Jurkat, Clone E6-1 (cell line): ENCODE measurements around the gene GCH1.

DNA sequence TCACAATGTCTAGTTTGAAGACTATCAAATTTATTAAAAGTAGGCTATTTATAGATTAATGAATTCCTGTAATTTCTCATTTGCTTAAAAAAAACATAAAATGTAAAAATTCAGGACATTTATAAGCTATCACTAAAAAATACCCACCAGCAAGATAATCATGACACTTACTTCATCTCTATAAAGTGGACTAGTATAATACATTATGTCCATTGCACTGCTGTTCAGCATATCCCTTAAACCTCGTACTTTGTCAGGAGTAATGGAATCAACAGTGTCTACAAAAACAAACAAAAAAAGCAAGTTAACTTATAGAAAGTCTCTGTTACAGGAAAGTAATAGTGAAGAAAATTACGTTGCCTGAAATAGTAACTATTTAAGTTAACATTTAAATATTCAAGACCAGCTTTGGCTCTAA is 80.7 kb downstream of the DDHD1 start:
- RRBS: no CpG with 5 or more reads among the region's 2 CpGs

- RRBS: no CpG with 5 or more reads among the region's 2 CpGs
Observed at GRCh38 chr14:53149721-53150053, 3.4 kb downstream of the DDHD1 start.

GRCh38 chr14:53888595-53888968 is 68.0 kb downstream of the BMP4 start:
- RRBS: no CpG with 5 or more reads among the region's 1 CpG

DNA sequence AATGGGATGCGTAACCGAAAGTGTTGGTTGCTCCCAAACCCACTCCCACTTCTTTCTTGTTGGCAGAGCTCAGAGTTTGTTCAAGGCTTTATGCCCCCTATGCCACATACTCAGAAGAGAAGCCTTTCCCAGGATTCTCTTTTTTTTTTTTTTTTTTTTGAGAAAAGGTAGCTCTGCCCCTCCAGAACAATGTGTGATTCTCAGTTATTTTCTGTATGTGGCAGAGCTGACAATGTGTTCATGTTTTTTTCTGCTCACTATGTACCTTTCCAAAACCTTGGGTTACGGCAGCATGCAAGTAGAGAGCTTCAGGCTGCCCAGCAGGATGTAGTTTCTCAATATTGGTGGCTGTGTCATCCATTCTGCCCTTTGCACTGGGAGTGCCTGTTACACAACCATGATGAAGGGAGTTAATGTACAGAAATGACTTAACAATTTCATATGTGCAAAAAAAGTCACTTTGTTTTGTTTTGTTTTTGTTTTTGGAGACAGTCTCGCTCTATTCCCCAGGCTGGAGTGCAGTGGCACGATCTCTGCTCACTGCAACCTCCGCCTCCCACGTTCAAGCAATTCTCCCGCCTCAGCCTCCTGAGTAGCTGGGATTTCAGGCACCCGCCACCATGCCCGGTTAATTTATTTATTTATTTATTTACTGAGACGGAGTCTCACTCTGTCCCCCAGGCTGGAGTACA is 6.0 kb upstream of the CNIH1 start:
- RRBS: no CpG with 5 or more reads among the region's 11 CpGs

- RRBS: no CpG with 5 or more reads among the region's 8 CpGs
Observed at GRCh38 chr14:54574544-54575015, 7.7 kb downstream of the SAMD4A start.

GRCh38 chr14:54633032-54633537 is 66.2 kb downstream of the SAMD4A start:
- RRBS: no CpG with 5 or more reads among the region's 5 CpGs

DNA sequence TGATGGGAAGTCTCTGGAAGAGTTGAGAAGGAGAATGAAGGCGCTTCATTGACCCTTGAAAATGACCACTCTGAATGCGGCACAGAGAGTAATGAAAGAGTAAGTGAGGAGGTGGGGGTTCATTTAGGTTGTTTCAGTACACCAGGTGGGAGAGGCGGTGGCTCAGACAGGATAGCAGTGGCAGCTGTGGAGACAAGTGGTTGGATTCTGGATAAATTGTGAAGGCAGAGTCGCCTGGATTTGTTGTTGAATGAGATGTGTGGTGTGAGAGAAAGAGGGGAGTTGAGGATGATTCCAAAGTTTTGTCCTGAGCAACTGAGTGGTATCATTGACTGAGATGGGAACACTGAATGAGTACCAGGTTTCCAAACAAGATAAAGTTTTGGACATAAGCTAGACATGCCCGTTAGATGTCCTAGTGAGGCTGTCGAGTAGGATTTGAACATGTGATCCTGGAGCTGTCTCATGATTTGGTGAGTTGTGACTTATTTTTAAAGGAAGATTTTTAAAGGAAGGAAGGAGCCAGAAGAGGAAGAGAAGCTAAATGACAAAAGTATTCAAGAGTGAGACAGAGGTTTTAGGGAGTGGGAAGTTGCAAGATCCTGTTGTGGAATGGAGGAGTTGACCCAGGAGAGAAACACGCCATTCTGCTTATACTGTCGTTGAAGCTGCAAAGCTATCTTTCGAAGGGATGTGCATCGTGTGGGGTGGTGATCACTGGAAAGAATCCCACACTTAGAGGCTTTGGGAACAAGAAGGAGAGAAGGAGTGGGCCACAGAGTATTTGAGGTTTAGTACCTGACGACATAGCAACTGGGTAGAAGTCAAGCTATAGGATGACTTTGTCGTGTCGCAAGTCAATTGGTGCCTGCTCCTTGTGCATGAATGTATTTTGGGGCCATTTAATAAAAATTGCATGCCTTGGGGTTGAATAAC is 82.1 kb downstream of the SAMD4A start:
- RRBS: no CpG with 5 or more reads among the region's 13 CpGs

GRCh38 chr14:54673031-54673921 is 106.3 kb downstream of the SAMD4A start:
- RRBS: no CpG with 5 or more reads among the region's 9 CpGs

DNA sequence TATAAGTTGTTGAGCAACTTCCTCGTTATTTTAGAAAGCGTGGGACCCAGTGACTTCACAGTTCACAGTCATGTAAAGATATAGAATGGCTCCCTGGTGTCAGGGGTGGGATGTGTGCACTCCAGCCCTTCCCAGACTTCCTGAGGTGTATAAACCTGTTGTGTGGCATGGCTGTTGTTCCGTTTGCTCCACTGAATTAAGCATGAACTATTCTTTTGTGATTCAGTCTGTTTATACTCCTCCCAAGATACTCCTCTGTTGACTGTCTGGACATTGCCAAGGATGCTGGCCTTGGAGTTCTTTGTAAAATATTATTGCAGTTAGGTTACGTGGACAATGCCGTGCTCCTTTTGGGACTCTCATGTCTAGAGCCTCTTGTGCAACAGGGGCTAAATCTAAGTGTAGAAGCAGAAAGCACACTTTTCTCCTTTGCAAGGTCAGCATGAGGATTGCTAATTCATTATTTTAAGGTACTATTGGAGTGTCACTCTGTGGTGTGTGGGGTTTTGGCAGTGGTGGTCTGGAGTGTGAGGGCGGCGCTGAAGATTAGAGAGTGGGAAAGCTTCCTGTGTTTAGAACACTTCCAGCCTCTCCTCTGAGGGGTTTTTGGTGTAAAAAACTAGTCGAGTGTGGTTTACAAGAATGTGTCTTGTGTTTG is 125.3 kb downstream of the SAMD4A start:
- RRBS: no CpG with 5 or more reads among the region's 8 CpGs

DNA sequence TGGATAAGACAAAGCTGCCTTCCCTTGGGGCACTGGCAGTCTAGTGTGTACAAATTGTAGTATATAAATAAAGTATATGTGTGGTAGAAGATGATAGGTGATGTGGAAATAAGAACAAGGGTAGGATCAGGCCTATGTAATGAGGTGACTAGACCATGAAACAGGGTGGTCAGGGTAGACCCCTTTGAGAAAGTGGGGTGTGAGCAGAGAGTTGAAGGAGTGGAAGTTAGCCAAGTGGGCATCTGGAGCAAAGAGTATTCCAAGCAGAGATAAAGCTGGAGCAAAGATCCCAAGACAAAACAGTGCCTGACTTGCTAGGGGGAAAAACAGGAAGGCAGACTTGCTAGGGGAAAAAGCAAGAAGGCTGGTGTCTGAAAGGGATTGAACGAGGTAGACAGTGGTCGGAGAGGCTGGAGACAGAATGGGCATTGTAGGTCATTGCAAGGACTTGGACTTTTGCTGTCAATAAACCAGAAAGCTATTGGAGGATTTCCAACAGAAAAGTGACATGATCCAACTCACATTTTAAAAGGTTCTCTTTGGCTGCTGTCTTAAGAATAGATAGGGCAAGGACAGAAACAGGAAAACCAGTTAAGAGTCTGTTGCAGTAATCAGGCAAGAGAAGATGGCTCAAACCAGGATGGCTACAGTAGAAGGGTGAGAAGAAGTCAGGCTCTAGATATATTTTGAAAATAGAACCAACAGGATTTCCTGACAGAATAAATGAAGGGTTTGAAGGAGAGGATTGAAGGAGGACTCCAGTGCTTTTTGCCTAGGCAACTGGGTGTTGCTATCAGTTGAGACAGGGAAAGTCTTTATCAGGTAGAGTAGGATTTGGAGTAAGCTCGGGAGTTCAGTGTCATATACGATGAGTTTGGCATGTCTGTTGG is 140.8 kb downstream of the SAMD4A start:
- RRBS: no CpG with 5 or more reads among the region's 4 CpGs

DNA sequence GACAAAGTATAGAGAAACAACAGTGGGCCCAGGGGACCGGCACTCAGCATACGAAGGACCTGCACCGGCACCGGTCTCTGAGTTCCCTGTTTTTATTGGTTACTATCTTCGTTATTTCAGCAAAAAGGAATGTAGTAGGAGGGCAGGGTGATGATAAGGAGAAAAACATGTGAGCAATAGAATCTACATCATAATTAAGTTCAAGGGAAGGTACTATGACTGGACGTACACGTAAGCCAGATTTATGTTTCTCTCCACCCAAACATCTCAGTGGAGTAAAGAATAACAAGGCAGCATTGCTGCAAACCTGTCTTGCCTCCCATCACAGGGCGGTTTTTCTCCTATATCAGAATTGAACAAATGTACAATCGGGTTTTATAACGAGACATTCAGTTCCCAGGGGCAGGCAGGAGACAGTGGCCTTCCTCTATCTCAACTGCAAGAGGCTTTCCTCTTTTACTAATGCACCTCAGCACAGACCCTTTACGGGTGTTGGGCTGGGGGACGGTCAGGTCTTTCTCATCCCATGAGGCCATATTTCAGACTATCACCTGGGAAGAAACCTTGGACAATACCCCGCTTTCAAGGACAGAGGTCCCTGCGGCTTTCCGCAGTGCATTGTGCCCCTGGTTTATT is 149.8 kb downstream of the GCH1 start:
- RRBS: no CpG with 5 or more reads among the region's 15 CpGs

GRCh38 chr14:54839605-54840092 is 63.0 kb downstream of the GCH1 start:
- RRBS: no CpG with 5 or more reads among the region's 3 CpGs

DNA sequence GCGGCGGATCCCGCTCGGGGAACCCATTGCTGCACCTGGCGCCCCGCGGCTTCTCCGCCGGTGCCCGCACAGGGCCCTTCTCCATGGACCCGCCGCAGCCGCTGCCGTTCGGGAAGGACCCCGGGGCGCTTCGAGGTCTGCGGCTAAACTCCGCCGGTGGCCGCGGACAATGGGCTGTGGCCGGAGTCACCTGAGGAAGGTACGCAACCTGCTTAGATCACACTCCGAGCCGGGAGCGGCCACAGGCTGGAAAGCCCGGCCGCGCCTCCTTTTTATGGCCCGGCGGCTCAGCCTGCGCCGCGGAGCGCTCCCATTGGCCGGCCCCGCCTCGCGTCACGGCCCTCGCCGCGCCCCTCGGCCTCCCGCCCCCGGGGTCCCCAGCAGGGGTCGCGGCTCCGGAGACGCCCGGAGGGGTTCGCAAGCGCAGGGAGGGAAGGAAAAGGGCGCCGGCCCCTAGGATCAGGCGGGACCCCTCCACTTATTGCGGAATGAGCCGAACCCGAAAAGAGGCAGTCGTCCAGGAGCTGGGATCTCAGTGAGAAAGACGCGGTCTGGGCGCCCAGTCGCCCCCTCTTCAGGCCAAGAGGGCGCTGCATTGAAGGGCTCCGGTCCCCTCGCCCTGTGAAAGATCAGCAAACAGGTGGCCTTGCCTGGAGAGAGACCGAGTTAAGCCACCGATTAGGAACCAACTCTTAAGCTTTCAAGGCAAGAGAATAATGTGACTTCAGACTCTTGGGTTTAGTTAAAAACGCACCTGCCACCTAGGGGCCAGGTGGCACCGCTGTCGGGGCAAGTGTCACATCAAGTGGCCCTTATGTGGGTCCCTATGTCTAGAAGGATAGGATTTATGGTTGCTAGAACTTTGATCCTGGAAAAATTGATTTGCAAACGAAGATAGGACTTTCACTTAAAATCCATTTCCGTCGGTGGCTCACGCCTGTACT is at the start of gene GCH1:
Gene GCH1 (minus strand): TSS at position 248 of the 944 bp plus-strand sequence.
- RRBS: 2% methylated on average over 40 of the region's 78 CpGs

DNA sequence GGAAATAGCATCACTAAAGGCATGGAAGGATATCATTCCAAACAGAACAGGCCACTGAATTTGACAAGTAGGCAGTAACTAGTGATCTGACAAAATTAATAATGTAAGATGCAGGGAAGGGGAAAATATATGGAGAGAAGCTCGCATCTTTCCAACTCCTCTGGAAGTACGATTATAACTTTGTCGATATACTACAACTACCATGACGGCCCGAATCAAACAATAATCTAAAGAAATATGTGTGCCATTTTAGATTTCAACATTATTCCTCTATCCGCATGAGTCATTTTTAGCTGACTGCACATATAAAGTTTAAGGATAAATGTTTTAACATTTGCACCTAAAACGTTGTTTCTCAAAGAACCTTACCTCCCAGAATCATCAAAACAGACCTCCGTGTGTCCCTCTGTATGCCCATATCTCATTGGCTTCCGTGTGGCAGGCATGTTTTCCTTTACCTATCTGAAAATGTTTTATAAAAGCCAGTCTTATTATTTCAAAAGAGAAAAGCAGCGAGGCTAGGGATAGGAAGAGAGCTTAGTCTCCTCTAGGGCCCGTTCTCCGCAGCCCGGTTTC is 469 bp downstream of the WDHD1 start:
- RRBS: 6% methylated on average over 1 of the region's 13 CpGs

DNA sequence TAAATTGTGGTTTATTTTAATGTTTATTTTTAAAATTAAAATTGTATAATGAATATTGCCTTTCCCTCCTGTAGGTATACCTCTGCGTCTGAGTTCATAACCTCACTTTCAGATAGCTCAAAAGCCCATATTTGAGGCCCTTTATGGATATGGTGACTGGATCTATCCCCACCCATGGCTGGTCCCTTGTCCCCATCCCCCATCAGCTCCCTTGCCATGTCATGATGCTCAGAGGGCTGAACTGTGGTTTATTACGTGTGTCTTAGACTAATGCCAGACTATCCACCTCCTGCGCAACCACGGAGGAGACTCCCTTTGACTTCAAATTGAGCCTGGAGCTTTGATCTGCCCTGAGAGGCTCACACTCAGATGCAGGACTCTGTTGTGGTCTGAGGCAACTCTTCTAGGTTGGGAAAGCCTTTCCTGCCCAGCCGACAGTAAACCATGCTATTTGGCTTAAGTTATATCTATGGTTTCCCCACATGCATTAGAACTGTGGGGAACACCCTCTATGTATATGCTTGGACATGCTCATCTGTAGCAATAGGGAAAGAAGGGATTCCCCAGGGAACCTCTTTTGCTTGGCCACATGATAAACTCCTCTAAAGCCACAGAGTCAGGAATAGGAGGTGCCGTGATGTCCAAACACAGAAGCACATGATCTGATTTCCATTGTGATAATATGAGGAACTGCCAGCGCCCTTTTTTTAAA is 11.3 kb upstream of the LGALS3 start:
- RRBS: no CpG with 5 or more reads among the region's 7 CpGs

- RRBS: no CpG with 5 or more reads among the region's 4 CpGs
Observed at GRCh38 chr14:55128049-55128709, 873 bp upstream of the LGALS3 start.

DNA sequence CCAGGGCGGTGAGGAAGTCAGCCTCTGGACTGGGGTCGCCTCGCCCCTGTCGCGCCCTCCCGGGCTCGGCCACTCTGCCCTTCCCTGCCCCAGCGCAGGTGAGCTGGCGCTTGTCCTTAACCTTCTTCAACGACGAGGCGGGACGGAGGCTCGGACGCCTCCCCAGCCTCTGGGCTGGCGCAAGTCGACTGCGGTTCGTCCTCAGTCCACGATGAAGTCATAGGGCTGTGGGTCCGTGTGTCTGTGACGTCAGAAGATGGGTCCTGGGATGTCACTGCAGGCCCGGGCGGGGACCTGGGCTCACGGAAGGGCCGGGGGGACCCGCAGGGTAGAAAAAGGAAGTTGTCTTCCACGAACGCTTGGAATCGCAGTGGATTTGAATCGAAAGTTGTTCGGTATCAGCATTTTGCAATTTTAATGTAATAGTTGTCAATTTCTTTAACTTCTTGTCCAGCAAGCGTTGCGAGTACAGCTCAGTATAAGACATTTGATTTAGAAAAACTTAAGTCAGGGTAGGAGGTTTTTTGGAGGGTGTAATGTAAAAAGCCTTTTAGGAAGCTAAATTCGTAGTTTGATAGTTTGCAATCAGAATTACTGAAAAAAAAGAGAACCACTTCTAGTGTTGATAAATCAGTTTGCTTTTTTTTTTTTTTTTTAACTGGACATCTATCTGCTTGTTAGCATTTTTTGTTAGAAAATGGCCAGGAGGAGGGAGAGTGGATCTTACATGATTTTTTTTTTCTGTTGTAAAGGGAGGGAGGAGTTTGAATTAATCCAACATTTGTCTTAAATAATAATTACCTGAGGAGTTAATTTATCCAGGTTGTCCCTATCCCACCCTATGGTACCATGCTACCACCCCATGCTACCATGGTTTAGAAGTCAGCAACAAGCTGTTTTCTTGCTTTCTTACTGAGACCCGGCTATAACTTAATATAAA is 936 bp downstream of the FBXO34 start:
- RRBS: 2% methylated on average over 6 of the region's 36 CpGs

DNA sequence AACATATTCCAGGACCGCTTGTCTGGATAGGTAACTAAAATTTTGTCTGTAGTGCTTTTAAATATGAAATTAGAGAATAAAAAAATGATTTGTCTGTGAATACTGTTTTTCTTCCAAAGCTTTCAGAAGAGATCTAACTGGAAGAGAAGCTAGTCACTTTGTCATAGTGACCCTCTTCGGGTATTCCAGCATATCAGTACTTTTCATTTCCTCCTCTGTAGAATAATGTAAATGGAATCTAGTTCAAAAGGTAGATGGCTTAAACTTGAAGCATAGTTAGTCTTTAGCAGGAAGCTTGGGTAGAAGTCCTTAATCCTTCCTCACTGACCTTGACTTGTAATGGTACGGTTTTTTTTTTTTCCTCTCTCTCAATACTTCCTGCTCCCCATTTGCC is 1.6 kb downstream of the FBXO34 start:
- RRBS: no CpG with 5 or more reads among the region's 3 CpGs

DNA sequence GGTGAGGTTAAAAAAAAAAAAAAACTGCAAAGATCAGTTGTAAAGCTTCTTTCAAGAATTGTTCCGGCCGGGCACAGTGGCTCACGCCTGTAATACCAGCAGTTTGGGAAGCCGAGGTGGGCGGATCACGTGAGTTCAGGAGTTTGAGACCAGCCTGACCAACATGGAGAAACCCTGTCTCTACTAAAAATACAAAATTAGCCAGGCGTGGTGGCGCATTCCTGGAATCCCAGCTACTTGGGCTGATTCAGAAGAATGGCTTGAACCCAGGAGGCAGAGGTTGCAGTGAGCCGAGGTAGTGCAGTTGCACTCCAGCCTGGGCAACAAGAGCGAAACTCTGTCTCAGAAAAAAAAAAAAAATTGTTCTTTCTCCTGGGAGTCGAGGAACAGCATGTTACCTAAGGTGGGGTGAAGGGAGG is 13.8 kb downstream of the FBXO34 start:
- RRBS: no CpG with 5 or more reads among the region's 11 CpGs

DNA sequence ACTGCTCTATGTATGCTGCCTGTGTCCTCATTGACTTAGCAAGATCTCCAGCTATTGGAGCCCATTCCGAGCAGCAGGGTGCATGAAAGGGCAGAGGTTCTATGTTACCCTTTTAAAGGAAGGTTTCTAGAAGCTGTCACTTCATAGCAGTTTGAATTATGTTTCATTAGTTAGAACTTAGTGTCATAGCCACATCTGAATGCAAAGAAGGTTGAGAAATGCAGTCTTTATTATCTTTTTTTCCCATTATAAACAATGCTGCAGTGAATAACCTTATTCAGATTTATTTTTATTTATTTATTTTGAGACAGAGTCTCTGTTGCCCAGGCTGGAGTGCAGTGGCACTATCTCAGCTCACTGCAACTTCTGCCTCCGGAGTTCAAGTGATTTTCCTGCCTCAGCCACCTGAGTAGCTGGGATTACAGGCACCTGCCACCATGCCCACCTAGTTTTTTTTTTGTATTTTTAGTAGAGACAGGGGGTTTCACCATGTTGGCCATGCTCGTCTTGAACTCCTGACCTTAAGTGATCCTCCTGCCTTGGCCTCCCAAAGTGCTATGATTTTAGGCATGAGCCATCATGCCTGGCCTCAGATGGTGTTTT is 19.4 kb downstream of the FBXO34 start:
- RRBS: no CpG with 5 or more reads among the region's 3 CpGs